Skin of body (tissue), 2 donors: Measurements from ENCODE around the gene UPK3B.

- RAMPAGE, long total RNA, result no peak
These were observed 11.0 kb downstream of the TMEM120A start for GRCh38 chr7:75983284-75983856.

DNA sequence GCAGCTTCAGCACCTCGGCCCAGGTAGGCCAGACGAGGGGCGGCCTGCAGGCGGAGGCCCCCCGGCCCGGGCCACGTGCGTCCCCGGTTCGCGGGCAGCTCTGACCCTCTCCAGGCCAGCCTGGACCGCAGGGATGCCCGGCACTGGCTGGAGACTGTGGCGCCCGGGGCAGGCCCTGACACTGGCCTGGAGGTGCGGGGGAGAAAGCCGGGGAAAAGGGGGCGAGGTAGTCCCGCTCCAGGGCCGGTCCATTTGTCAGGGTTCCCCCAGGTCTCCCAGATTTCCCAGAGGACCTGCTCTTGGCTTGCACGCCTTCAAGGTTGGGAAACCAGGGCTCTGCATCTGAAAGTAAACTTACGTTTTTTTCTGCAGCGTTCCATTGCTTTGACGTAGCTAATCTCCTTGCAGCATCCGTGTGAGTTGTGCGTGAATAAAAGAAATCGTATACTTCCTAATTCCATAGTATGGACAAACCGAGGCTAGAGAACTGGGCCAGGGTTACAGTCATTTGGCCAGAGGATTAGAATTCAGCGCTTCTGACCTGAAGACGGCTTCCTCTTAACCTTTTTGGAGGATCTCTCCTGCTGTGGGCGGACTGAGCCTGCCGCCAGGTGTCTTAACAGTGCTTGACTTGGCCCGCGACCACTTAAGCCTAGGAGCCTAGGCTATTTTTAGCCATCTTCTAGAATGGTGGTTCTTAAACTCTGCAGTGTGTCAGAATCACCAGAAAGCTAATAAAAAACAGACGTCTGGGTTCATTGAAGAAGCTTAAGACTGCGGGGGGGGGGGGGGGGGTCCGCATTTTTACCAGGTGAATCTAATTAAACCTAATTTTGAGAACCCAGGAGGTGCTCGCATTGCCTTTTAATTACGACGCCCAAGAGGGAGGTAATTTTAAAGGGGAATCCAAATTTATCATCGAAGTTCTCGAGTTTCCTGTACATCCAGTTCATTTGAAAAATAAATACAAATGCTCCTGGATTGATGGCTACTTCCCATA is 598 bp downstream of the MDH2 start:
- RAMPAGE, long total RNA, result no peak

DNA sequence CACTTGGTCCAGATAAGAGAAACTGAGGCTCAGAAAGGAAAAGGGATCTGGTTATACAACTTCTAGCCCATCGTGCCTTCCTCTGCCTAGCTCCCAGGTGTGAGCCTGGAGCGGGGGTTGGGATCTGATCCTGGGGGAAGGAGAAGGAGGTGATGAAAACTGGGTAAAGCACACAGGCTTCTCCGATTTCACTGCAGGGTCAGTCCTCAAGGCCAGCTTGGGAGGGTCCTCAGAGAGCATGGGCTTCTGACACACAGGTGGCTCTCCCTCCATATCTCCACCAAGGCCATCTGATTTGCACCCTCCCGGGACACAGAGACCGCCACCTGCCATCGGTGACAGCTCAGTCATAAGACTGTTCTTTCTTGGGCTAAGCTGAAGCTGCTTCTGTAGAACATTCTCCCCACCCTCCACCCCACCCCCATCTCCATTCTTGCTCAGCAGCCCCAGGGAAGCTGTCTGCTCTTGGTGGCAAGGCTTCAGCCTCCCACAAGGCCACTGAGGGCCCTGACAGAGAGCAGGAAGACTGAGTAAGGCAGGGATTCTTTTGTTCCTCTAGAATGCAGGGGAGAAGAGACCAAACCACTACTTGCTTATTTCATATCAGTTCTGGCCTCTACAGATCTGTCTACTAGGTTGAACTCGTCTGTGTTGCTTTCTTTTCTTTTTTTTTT is 16.5 kb downstream of the SRRM3 start:
- RAMPAGE, long total RNA, result no peak

DNA sequence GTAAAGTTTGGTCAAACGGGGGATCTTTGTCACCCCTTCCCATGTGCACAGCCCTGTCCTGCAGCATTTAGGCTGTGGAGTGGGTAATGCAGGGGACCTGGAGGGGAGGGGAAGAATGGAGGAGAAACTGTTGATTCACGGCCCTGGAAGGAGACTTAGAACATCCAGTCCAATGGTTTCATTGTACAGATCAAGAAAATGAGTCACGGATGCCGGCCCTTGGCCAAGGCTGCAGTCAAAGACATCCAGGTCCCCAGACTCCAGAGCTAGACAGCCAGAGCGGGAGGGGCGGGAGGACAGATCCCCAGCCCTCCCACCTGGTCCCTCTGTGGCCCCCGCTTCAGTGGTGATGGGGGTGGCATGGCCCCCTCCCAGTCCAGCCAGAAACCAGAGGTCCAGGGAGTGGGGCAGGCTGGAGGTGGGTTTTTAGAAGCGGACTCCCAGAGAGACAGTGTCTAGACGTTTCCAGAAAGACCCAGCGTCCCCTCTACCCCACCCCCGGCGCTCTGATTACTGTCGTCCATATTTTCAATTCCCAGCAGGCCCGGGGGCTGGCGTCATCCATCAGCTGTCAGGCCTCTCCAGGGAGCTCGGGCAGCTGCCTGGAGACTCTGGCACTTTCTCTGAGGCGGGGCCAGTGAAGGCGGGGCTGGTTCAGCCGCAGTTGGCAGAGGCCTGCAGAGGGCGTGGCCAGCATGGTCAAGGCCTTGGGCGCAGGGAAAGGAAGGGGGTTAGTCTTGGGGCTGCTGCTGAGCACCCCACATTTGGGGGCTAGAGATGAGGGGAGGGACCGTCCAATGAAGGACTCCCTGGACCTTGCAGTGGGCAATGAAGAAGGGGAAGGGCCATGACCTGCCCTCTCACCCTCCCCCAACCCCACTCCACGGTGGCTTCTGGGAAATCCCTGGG is 8.0 kb upstream of the HSPB1 start:
- RAMPAGE, long total RNA, result no peak

DNA sequence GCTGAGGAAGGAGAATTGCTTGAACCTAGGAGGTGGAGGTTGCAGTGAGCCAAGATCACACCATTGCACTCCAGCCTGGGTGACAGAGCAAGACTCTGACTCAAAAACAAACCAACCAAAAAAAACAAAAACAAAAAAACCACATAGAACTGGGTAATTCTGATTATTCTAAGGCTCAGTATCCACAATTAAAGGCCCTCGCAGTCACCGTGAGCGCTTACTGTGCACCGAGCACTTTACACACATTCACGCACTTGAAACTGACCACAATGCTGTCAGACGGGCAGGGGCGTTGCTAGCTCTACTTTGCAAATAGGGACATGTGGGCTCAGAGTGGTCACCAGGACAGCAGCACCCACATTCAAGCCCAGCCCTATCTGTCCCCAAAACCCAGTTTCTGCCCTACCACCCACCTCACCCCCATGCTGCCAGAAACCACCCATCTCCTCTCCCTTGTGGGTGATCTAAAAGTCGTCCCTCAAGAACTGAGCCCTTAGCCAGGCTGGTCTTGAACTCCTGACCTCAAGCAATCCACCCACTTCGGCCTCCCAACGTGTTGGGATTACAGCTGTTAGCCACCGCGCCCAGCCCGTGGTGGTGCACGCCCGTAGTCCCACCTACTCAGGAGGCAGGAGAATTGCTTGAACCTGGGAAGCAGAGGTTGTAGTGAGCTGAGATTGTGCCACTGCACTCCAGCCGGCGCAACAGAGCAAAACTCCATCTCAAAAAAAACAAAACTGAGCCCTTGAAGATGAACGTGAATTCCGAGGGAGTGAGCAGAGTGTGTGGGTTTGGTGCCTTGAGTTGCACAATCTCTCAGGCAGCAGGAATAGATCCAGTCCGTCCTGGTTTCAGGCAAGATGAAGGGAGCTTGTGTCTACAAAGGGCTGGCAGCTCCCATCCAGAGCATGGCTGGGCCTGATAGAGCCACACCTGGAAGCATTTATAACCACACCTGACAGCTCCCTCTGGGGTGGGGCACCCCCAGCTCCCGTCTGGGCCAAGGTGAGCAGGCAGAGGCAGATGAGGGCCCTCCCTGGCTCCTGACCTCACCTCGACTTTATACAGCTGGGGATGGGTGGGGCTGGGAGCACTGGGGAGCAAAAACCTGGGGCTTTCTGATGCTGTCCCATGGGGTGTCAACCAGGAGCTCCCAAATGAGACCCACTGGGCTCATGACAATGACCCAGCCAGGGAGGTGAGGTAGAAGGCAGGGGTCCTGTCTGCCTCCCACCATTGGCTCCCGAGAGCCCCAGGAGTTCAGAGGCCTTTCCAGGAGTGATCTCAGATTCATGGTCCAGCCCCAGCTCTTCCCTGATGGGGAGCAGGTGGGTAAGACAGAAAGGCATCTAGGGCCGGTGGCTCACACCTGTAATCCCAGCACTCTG is 5.3 kb upstream of the HSPB1 start:
- RAMPAGE, long total RNA, result no peak

DNA sequence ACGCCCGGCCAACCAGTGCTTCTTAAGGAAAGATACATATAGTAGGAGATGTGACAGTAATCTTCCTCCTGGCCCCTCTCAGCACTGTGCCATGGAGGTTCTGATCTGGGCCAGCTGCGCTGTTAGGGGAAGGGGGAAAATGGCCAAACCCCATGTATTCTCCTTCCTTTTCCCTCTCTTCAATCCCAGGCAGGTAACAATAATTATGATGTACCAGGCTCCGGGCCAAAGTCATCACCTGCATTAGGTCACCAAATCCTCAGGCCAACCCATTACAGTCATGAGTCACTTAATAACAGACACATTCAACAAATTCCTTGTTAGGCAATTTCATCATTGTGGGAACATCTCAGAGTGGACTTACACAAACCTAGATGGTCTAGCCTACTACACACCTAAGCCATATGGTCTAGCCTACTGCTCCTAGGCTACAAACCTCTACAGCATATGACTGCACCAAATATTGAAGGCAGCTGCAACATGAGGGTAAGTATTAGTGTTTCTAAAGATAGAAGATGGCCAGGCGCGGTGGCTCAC is 2.3 kb upstream of the HSPB1 start:
- RAMPAGE, long total RNA, result no peak

GRCh38 chr7:76313800-76314189 is 11.3 kb downstream of the HSPB1 start:
- RAMPAGE, long total RNA, result no peak

DNA sequence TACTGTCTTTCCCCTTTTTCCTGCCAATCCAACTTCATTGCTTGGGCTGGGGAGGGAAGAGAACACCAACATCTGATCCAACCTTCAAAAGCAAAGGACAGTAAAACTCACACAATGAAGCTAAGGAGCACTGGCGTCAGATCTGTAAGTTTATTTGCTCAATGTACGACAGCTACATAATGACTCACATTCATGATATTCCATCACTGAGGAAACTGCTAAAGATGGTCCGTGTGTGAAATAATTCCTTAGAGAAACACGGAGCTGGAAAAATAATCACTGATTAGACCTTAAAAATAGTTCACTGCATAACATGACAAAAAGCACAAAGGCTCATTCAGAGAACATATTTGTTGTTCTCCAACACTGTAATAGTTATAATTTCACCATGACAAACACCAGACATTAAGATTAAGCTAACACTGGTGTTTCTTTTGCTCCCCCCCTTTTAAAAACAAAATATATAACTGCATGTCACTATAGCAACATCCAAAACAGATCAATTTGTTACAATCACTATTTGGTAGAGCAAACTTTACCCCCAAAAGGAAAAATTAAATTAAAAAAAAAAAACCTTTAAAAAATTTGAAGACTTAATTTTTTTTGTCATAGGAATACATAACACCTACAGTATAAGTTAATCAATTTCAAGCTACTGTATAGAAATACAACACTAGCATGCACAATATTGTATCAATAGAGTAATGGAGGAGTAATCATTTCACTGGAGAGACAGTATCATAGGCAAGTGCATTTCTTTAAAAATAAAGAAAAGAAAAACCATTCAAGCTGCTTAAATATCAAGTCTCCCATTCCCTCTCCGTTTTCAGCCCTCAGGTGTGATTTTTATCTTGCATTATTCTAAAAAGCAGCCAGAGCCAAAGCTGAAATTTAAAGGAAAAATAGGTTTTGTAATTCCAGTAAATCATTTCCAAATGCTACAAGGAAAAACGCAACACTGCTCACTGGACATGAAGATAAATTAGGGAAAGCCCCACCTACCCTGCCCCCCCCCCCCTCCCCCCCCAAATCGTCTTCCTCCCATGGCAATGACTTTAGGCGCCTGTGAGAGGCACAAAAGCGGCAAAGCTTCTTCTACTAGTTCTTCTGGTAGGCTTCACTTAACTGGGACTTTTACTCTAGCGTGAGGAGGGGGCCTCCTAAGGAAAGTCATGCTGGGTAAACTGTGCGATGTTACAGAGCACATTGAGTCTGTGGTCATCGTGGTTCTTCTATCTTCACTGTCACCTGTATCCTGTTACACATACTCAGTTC is 24.6 kb downstream of the HSPB1 start:
- RAMPAGE, long total RNA, result no peak

DNA sequence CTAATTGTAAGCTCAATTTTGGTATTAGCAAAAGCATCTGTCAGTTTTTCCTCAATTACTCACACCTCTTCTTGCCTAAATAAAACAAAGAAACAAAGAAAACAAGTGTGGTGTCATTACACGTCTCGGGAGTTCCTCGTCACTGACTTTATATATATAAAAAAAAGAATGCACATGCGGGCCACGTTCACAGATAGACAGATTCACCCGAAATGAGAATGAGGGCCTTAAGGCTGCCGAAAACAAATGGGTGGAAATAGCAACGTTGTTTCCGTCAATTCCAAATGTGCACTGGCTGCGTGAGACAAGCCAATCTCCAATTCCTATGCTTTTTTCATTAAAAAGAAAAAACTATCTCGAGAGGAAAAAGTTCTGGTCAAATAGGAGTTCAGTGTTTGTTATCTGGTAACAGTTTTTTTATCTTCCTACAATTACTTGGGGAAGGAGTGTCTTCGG is 25.5 kb downstream of the HSPB1 start:
- RAMPAGE, long total RNA, result no peak

GRCh38 chr7:76330691-76331042 is 28.1 kb downstream of the YWHAG start:
- RAMPAGE, long total RNA, result no peak

DNA sequence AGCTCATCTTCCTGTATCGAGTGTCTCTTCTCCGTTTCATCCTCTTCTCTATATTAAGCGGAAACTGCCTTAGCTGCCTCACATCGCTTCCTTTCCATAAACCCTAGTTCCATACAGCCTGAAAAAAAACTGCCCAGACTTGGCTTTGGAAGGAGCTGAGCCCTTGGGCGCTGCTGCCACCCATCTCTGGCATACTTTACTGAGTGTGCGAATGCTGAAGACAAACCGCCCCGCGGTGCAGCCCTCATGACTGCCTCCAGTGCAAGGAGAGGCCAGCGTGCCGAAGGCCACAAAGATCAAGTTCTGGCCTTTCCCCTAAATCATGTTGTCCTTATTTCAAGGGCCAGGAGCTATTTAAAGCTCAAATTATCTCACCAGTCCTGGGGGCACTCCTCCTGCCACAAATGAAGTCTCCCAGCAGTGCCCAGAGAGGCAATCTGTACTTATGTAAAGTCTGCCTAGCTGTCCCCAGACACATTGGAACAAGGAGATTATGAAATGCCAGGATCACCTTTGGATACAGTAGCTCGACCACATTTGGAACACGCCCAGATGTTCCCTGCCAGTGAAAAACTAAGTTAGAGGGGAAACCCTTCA is 25.2 kb downstream of the YWHAG start:
- RAMPAGE, long total RNA, result no peak

- RAMPAGE, long total RNA, result no peak
These were observed 15.6 kb downstream of the YWHAG start for GRCh38 chr7:76343083-76343794.

GRCh38 chr7:76365908-76366513 is 7.2 kb upstream of the YWHAG start:
- RAMPAGE, long total RNA, result no peak

DNA sequence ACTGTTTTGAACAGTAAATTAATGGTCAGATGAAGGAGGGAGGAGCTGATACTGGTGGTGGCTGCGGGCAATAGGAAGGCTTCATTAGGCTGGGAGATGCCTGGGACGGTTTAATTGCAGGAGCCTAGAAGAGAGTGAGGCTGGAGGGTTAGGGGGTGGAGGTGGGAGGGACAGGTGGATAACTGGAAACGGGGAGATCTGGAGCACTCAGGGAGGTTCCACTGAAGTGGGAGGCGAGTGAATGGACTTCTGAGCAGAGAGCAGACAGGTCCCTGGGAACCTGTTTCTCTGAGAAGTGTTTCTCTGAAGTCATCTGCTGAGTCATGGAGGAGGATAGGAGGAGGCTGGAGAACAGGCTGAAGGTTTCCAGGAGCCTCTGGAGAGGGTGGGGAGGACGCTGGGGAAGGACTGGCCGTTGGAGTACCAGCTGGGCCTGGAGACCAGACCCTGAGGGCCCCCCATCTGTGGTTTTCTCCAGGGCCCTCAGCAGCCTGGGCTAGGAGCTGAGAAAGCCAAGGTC is 14.4 kb upstream of the YWHAG start:
- RAMPAGE, long total RNA, result no peak

GRCh38 chr7:76388992-76389917 is 20.2 kb downstream of the SSC4D start:
- RAMPAGE, long total RNA, result no peak

- RAMPAGE, long total RNA, result no peak
These were observed at the start of gene UPK3B for GRCh38 chr7:76509990-76511206. UPK3B (plus strand) TSS chr7:76510552.

DNA sequence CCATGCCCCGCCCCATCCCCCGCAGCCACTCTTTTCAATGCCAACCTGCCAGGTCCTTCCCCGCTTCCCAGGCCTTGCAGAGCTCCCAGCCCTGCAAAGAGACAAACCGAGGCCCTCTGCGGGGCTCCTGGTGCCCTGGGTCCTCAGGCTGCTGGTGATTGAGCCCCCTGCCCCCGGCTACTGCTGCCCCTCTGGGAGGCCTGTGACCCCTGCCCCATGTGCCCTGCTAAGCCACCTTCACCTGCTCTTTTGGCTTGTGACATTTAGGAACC is 2.1 kb downstream of the UPK3B start:
- RAMPAGE, long total RNA, result no peak

- RAMPAGE, long total RNA, result no peak
These were observed 21.1 kb downstream of the POMZP3 start for GRCh38 chr7:76605767-76606518.

- RAMPAGE, long total RNA, result no peak
These were observed 3.3 kb downstream of the POMZP3 start for GRCh38 chr7:76623660-76624260.

- RAMPAGE, long total RNA, result no peak
These were observed 51.7 kb downstream of the SPDYE17 start for GRCh38 chr7:76980405-76980944.